NT2/D1 (cell line): Measurements from ENCODE around the gene NR4A1.

DNA sequence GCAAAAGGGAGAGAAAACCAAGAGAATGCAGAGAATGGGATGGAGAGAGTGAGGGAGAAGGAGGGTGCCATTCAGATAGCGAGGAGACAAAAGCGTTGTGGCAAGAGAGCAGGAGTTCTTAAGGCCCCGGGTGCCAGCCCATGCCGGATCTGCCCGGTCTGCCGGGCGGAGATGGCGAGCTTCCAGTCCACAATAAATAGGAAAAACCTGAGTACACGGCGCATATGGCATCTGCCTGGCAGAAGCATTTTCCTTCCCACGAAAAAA, 5.2 kb upstream of the TMDD1 start:
- RRBS, 2 experiments, result 86% methylated on average over 4 of the region's 11 CpGs; no CpG with 5 or more reads in 1 of the 2 experiments

- RRBS, 2 experiments, result 0 to 2% methylated on average over 1 to 2 of the region's 25 CpGs
These were observed 7.4 kb upstream of the FIGNL2 start for GRCh38 chr12:51855640-51856556.

DNA sequence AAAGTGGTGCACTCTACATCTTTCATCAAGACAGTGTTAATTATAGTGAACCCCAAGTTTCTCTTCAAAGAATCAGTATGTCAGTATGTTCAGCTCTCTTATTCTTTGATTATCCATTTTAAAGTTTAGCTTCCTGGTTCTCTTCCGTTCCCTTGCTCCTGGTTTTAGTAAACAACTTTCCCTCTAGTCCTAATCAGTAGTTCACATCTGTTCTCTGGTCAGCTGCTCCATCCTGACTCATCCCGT, 3.4 kb upstream of the ANKRD33 start:
- RRBS, 2 experiments, result no CpG with 5 or more reads among the region's 2 CpGs

DNA sequence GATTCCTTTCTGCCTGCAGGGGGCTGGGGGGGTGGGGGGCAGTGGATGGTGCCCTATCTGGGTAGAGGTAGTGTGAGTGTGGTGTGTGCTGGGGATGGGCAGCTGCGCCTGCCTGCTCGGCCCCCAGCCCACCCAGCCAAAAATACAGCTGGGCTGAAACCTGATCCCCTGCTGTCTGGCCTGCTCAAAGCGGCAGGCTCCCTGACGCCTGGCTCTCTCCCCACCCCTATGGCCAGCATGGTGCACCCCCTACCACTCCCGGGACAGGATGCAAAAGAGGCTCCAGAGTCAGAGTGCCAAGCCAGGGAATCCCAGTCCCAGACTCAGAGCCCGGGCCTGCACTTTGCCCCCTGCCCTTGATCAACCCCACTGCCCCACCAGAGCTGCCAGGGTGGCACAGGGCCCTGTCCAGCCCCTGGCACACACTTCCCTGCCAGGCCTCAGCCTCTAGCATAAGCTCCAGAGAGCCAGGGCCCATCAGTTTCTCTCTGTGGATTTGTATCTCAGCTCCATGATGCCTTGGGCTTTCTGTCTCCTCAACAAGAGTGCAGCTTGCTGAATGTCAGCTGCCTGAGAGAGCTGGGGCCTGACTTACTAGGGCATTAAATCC, 13.7 kb downstream of the ACVRL1 start:
- RRBS, 2 experiments, result 36 to 68% methylated on average over 2 of the region's 6 CpGs

DNA sequence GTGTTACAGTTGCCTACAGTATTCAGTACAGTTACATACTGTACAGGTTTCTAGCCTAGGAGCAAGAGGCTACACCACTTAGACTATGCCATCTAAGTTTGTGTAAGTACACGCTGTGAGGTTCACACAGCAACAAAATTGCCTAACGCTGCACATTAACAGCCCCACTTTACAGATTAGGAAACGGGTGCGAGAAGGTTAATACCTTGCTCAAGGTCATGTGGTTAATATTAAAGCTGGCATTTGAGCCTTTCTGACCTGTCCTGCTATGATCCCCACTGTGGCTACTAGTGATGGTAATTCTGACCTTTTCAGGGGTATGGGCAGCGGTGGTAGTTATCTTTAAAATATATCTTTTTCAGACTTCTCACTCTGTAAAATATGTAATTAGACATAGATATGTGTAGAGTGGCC, 20.9 kb downstream of the ACVR1B start:
- RRBS, 2 experiments, result no CpG with 5 or more reads among the region's 5 CpGs

DNA sequence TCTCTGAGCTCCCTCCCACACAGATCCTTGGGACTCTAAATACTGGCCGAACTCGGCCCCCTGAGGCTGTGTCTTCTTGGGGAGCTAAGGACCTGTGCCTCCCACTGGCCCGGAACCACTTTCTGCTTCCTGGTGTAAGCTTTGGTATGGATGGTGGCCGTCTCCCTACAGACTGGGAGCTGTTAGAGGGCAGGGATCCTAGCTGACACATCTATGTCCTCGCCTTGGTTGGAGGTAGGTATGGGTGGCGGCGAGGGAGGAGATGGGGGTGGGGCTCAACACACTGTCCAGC, 15.9 kb downstream of the TAMALIN start:
- RRBS, 2 experiments, result no CpG with 5 or more reads among the region's 7 CpGs

DNA sequence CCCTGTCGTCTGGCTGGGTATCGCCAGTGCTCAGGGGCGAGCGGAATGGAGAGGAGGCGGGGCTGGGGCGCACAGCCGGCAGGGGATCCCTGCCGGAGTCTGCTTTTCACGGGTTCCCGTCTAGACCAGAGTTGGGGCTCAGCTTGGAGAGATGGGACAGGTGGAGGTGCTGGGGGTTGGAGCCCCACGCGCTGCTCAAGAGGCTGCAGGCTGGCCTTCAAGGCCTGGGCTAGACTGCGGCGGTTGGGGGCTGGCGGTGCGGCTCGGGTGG, 16.2 kb downstream of the TAMALIN start:
- RRBS, 2 experiments, result no CpG with 5 or more reads among the region's 17 CpGs

GRCh38 chr12:52032277-52032749, 18.9 kb upstream of the NR4A1 start:
- RRBS, 2 experiments, result no CpG with 5 or more reads among the region's 8 CpGs

DNA sequence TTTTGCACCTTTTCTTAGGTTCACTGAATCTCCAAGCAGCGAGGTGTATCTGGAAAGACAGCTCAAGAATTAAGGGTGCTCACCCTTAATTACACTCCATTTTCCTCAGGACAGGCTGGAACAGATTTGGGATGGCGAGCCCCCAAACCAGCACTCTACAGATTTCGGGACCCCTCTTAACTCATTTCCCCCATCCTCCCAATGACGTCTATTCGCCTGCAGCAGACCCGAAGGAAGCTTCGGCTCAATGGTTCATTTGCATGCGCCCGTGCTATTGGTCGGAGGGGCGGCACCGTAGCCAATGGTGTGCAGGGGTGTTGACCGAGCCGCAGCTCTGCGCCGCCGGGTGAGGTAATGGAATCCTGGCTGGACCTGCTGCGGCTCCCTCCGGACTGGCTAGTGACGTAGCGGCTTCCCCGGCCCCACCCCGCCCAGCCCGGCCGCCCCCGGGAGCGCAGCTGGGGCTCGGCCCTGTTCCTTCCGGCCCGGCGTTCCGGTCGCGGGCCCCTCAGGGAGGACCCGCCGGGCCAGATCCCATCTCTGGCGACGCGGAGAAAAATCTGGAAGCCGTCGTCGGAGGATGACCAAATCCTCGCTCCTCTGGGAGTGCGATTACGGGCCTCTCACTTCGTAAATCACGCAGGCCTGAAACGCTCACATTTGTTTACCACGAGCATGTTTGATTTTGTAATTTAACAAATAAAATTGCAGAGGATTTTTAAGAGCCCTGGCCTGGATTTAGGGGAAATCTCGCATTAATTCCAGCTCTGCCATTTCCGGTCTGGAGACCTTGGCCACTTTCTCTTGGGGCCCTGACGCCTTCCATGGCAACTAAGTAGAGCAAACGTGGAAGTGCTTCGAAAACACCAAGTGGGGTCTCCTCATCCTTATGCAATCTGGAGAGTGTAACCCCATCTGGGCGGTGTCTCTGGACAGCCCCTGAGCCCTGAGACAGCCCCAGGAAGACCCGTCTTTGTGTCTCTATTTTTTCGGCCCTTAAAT, 18.2 kb upstream of the NR4A1 start:
- RRBS, 2 experiments, result 0% methylated on average over 1 of the region's 57 CpGs; no CpG with 5 or more reads in 1 of the 2 experiments

GRCh38 chr12:52051346-52051535, at the start of gene NR4A1:
NR4A1 (plus strand) TSS chr12:52051442.
- RRBS, 2 experiments, result 1 to 8% methylated on average over 5 of the region's 21 CpGs

DNA sequence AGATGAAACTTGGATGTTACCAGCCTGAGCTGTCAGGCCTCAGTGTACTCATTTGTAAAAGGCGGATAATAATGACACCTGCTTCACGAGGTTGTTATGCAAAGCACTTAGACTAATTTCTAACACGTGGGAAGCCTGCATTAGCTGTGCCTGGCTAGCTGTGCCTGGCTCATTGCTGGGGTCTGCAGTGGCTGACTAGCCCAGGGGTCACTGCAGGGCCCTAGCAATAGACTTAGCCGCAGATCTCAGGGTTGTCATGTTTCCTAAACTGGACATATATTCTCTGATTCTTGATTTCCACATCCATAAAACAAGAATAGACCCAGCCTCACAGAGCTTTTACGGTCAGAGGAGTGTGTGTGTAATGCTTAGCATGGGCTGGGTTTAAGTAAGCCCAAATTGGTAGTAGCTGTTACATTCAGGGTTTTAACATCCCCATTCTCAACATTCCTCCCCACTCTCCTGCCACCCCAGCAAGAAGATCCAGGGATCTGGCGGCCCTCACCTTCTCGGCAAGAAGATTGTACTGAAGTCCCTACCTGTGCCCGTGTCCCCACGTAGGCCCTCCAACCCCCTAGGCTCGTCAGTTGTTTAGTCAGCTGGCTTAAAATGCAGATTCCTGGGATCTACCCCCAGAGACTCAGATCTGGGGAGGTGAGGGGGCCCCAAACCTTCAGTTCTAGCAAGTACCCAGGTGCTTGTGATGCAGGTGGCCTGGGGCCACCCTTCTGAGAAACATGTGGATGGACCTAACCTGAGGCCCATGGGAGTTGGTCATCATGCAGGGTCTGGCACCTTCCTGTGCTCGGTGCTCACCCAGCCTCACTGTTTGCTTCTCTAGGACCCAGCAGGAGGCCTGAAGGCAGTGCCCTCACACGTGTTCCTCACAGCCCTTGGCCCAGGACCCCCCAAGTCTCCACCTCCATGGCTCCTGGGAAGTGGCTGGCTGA, 8.6 kb downstream of the NR4A1 start:
- RRBS, 2 experiments, result no CpG with 5 or more reads among the region's 12 CpGs

GRCh38 chr12:52073525-52074511, 4.0 kb downstream of the ATG101 start:
- RRBS, 2 experiments, result no CpG with 5 or more reads among the region's 26 CpGs

DNA sequence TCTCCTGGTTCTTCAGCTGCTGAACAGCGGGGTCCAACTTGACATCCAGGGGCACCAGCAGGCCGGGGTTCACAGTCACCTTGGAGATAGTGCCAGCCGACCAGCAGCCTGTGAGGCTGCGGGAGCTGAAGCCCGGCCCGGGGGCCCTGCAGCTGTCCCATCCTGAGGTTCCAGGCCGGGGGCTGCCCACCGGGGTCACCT, 261 bp downstream of the KRT80 start:
- RRBS, 2 experiments, result 86 to 99% methylated on average over 2 to 4 of the region's 8 CpGs

- RRBS, 2 experiments, result no CpG with 5 or more reads among the region's 7 CpGs
These were observed 2.1 kb upstream of the KRT80 start for GRCh38 chr12:52193909-52194412.

DNA sequence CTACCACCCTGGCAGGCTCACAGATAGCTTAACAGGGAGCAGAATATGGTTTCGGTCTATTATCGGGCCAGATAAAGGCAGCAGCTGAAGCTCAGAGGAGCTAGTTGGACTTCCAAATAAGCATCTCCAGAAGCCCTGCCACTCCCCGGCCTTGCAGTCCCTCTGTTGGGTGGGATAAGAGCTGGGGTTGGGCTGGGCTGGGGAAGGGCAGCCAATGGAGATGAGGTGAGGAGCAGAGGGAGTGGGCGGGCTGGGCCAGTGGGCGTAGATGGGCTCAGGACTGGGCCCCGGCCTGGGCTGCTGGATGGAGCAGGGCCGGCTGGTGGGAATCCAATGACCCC, 8.5 kb upstream of the KRT80 start:
- RRBS, 2 experiments, result no CpG with 5 or more reads among the region's 7 CpGs

DNA sequence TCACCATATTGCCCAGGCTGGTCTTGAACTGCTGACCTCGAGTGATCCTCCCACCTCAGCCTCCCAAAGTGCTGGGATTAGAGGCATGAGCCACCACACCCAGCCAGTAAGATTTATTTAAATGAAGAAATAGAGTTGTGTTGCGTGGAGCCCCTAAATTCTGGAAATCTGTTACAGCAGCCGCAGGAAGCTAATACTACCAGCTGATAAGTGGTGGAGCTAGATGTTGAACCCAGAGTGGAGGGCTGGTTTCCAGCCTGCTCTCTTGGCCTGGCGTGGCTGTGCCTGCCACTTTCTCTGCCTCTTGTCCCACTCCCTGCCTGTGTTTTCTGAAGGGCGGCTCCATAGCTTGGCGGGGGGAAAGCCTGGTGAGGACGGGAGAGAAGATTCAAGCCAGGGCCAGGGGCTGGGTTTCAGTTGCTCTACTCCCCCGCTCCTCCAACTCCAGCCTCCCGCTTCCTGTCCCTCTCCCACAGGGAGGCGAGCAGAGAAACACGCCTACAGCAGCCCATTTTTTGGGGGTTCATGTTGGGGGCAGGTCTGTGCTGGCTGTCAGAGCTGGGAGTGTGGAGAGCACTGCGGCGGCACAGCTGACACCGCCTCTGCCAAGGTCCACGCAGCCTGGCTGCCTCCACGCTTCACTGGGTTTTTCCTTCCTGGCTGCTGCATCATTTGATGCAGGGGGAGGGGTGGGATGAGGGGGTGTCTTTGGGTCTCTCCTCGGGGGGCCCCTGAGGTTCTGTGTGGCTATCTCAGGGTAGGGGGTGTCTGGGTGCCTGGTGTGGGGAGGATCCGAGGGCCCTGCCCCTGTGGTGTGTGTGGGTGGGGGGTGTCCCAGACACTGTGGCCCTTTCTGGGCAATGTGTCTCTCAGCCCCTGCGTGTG, 10.5 kb upstream of the KRT80 start:
- RRBS, 2 experiments, result no CpG with 5 or more reads among the region's 19 CpGs

DNA sequence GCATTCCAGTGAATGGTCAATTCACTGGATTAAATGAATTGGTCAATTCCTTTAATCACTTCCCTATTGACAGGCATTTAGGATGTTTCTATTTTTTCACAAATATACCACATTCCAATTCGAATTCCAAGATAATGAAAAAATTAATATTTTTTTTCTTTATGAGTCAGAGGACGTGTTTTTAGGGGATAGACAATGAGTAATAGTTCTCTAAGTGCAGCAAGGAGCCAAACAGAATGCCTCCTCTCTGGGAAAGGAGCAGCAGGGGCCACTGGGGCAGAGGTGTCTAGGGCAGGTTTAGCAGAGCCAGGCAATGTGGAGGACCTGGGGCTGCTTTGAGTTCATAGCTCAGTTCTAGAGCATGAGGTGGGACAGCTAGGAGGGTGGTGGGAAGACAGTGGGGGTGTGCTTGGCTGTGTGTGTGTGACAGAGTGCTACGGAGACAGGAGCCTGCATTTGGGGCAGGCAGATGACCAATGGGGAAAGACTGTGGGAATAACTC, 2.7 kb upstream of the KRT7 start:
- RRBS, 2 experiments, result no CpG with 5 or more reads among the region's 3 CpGs

DNA sequence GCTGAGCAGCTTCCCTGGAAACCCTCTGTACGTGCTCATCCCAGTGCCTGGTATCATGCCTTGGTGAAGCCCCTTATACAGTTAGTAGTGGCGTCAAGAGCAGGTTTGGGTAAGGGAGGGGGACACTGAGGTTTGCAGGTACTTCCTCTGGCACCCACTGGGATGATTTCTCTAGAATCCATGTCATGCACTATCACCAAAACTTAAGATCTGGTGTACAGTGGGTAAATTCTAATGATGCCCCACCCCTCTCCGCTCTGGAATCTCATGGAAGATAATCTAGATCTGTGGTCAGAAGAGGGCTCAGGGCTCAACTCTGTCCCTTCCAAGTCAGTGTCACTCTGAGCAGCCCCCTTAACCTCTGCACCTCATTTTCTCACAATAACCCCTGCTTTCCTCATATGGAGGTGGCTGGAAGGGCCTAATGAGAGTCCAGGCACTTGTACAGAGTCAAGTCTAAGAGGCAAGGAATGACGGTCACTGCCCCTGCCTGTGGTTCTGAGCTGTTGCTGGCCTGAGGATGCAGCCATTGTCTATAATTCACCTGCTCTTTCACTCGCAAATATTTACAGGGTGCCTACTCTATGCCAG, 19.9 kb upstream of the KRT86 start:
- RRBS, 2 experiments, result no CpG with 5 or more reads among the region's 5 CpGs

DNA sequence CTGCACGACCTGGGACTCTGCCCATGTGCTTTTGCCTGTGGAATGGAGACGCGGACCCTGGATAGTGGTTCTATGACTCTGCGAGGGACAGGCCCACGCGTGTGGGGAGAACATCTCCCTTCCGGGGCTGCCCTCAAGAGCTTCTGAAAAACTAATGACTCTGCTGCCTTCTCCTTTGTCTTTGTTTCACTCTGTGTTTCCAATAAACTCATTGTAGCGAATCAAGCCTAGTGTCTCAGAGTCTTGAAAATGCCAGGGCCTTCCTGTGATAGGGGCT, 12.3 kb downstream of the KRT83 start:
- RRBS, 2 experiments, result no CpG with 5 or more reads among the region's 8 CpGs

DNA sequence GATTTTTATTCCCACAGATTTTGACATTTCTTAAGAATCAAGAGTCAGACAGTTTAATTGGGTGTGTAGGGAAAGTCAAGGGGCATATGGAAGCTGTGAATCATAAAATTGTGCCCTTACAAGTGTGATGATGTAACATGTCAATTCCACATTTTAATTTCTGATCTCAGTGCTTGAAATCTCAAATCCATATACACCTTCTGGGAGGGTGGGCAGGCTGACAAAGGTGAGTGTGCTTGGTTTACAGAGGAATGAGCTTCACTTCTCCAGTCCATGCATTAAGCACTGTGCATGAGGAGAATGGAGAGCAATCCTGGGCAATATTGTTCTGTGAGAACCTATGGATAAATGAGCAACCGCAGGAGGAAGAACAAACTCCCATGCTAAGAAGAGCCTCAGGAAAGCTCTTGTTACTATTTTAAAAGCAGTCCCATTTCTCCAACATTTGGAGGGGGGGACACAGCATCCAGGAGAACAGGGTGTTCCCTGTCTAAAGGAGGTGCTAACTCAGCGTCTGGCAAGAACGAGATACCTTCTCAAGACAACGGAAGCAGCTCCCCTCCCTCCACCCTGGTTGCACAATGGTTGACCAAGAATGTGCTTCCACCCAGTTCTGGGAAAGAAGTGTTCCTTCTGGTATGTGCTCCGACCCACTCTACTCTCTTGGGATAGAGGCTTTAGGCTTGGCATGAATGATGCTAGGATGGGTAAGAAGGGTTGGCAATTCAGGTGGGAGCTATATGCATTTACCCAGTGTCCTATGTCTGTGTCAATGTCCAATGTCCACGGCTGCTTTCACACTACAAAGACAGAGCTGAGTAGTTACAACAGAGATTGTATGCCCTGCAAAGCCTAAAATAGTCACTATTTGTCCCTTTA, 1.3 kb upstream of the KRT6A start:
- RRBS, 2 experiments, result no CpG with 5 or more reads among the region's 6 CpGs